Paraaortic lymph node (tissue), 1 donor: ENCODE measurements around a stretch of chr14.

GRCh38 chr14:102545406-102546292, 36.1 kb upstream of the ANKRD9 start:
- PRO-cap = no peak

DNA sequence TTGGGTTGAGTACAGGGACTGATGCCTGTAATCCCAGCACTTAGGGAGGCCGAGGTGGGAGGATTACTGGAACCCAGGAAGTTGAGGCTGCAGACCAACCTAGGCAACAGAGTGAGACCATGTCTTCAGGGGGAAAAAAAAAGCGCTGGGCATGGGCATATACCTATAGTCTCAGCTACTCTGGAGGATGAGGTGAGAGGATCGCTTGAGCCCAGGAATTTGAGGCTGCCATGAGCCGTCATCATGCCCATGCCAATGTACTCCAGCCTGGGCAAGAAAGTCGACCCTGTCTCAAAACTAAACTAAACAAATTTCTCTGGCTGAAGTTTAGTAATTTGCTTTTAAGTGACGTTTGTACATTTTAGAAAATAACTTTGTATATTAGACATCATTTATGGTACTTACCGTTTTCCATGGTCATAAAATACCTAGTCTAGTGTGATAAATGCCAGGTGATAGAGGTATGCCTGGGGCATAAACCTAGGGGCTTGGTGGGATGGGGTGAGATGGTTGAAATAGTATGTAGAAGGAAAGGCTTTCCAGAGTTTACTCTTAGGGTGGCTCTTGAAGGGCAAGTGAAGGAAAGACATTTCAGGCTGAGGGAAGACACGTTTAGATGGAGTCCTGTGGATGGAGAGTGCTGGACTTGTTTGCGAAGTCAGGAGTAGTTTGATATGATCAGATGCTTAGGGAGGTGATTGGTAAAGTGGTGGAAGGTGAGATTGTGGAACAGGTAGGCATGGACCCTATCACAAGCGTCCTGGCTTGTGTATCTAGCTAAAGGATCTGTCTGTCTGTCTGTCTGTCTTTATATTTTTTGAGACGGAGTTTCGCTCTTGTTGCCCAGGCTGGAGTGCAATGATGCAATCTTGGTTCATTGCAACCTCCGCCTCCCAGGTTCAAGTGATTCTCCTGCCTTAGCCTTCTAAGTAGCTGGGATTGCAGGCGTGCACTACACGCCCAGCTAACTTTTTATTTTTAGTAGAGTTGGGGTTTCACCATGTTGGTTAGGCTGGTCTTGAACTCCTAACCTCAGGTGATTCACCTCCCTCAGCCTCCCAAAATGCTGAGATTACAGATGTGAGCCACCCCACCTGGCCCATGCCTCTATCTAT, 26.2 kb downstream of the RCOR1 start:
- PRO-cap = no peak

- PRO-cap = no peak
Measured at GRCh38 chr14:102707222-102707550, 70.1 kb upstream of the TRAF3 start.

DNA sequence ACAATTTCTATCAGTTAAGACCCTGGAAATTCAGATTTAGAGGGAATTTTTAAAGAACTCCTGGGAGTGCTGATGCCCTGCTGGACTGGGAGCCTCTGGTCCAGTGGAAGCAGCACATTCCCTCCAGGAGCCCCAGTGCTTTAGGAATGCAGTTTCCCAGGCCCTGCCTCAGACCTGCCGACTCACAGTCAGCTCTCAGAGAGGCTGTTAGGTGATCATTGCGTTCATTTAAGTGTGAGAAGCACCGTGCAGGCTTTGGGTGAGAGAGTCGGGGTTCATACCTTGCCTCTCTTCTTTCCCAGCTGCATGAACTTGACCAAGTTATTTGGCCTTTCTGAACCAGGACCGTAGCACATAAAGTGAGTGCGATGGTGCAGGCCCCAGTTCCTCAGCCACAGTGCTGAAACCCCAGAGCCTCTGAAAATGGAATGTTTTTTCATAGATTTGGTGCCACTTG, 22.9 kb downstream of the TRAF3 start:
- PRO-cap = no peak

- PRO-cap = unidirectional peak, minus-strand start at chr14:102805759
Measured at GRCh38 chr14:102805290-102806135, 28.3 kb downstream of the TRAF3 start.

DNA sequence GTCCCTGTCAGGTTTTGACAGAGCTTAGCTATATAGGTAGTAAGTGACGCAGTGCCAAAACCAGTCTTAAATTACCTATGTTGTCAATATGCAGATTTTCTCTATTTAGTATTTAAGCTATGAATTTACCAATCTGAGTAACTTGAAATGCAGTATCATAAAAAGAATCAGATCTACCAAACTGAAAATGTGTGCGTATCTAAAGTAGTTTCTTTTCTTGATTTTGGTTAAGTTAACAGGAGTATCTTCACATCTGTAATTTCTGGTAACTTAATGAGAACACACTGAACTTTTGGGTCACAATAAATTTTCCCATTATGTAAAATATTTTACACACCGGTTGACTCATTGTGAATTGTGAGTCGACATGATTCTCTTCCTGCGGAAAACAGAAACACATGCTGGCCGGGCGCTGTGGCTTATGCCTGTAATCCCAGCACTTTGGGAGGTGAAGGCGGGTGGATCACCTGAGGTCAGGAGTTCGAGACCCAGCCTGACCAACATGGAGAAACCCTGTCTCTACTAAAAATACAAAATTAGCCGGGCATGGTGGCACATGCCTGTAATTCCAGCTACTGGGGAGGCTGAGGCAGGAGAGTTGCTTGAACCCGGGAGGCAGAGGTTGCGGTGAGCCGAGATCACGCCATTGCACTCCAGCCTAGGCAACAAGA, 45.2 kb downstream of the TRAF3 start:
- PRO-cap = no peak

- PRO-cap = no peak
Measured at GRCh38 chr14:102913261-102913874, 9.1 kb upstream of the AMN start.

GRCh38 chr14:102930542-102931715, 8.5 kb downstream of the AMN start:
- PRO-cap = no peak

- PRO-cap = no peak
Measured at GRCh38 chr14:103058070-103058336, 654 bp upstream of the CDC42BPB start.

DNA sequence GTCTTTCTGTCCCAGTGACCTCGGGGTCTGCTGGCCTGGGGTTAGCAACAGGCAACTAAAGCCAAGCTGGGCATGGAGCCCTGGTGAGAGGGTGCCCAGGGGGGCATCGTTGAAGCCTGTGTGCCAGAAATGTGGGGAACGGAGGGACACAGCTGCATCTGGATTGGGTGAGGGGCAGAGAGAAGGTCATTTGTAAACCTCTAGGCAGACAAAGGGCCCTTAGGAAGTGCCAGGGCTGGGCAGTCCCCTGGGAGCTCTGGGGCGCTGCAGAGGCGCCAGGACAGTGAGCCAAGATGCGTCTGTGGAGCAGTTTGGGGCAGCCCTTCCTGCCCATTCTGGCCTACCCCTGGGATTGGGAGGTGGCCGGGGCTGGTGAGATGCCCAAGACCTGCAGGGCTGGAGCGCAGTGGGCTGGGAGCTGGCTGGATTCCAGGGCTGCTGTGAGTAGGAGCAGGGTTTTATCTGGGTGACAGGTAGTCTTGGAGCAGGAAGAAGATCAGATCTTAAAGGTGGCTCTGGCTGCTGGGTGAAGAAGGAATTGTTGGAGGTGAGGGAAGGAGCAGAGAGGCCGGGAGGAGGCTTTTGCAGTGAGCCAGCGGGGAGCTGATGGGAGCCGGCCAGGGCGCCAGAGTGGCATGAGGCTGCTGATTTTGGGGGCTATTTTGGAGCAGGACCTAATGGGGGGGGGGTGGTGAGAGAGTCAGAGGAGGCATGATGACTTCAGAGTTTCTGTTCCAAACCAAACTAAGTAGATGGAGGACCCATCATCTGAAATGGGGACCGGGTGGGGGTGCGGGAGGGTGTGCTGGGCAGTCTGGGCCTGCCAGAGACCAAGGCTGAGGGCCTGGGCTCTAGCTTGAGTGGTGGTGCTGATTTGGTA, 5.8 kb downstream of the TNFAIP2 start:
- PRO-cap = no peak

- PRO-cap = no peak
Measured at GRCh38 chr14:103186896-103187709, 63.8 kb downstream of the TNFAIP2 start.

DNA sequence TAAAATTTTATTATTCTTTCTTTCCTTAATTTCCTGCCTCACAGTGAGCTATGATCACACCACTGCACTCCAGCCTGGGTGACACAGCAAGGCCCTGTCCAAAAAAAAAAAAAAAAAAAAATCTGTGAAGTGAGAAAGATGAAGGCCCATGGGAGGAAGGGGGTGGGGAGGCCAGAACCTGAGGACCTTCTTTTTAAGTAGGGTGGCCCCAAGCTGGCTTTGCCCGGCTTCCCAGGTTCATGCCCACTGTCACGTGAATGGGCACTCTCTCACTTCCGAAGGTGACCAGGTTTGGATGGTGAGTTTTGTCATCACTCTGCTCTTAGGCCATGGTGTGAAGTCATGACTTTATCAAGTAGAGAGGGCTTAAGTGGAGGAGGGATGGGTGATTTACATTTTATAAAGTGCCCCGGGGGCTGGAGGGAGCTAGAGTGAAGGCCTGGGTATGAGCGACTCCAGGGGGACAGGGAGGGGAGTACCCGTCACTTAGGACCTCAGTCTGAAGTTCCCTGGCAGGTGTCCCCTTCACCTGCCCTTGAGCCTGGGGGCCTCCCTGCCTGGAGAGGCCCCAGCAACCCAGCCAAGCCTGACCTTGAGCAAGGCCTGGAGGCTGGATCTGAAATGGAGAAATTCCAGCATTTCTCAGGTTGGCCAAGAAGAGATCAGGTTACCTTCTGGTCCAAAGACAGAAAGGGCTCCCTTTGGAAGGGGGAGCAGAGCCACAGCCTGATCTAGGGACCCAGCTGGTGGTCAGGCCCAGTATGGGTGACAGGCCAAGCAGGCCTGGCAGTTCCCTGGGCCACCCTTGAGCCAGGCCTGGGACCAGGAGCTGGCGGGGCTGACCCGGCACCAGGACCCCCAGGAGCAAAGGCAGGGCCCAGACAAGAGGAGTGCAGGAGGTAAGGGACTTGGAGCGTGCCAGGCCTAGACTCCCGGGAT, 82.5 kb downstream of the TNFAIP2 start:
- PRO-cap = no peak

DNA sequence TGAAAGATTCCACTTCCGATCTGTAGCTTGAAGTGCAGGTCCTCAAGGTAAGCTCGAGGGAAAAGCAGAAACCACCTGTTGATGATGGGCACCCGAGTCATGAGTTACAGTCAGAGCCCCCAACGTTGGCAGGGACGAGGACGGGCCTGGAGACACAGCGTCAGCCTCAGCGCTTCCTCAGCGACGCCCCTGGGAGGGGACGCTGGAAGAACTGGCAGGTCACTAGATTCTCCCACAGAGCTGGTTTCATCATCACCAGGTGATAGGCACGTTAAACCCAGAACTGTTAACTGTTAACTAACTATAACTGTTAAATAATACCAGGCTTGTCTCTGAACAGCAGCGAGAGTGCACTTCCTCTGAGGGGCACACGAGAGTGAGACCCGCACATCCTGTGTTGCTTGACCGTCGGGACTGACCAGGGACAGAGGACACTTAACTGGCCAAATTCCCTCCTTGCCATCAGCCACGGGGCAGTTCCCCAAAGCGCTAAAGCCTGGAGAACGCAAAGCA, 101.9 kb downstream of the TNFAIP2 start:
- PRO-cap = no peak

DNA sequence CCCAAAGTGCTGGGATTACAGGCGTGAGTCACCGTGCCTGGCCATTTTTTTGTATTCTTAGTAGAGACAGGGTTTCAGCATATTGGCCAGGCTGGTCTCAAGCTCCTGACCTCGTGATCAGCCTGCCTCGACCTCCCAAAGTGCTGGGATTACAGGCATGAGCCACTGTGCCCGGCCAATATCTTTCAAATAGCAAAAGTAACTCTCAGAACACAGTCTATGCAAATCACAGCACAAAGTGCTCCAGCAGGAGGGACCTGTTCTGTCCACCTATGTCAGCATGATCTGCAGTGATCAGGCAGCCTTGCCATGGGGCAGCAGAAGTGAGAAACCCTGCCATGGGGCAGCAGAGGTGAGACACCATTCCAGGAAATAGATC, 78.6 kb upstream of the EIF5 start:
- PRO-cap = no peak

DNA sequence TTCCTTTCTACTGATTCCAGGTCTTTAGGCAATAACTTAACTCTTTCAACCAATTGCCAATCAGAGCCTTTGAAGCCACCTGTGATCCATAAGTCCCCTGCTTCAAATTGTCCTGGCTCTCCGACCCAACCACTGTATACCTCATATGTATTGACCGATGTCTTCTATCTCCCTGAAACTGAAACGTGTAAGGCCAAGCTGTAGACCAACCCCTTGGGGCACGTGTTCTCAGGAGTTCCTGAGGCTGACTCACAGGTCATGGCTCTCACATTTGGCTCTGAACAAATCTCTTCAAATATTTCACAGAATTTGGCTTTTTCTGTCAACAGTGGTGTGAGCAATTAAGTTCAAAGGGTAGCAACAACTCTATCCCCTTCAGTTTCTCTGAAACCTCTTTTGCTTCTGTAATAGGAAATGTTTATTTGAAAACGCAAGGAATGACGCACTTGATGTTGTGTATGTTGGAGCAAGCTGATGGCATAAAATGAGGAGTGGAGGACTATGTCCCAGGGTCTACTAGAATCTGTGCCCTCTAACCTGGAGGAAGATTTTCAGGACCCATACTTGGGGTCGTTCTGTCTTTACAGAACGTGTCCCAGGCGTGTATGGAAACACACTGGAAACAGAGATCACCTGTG, 49.1 kb upstream of the EIF5 start:
- PRO-cap = no peak

DNA sequence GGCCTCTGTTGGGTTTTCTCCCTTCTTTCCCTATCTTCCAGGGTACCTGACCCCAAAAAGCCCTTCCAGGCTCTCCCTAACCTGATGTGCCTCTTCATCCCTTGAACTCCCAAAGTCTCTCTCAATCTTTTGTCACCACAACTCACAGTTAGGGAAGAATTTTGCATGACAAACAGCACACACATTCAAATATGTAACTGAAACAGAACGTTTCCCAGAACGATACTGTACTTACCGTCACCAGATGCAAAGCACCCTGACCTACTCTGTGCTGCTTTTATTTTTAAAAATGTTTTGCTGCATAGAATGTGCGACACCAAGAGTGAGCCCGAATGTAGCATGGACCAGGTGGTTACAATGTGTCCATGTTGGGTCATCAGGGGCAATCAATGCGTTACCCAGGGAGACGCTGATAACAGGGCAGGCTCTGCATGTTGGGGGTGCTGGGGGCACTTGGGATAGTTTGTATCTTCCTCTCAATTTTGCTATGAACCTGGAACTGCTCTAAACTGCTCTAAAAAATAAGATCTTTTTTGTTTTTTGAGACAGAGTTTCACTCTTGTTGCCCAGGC, 14.6 kb upstream of the EIF5 start:
- PRO-cap = unidirectional peak, minus-strand start at position 123 of the sequence

- PRO-cap = bidirectional peak, plus-strand start at chr14:103334839, minus-strand start at chr14:103334806
Measured at GRCh38 chr14:103334720-103335784, 1.0 kb downstream of the EIF5 start.

DNA sequence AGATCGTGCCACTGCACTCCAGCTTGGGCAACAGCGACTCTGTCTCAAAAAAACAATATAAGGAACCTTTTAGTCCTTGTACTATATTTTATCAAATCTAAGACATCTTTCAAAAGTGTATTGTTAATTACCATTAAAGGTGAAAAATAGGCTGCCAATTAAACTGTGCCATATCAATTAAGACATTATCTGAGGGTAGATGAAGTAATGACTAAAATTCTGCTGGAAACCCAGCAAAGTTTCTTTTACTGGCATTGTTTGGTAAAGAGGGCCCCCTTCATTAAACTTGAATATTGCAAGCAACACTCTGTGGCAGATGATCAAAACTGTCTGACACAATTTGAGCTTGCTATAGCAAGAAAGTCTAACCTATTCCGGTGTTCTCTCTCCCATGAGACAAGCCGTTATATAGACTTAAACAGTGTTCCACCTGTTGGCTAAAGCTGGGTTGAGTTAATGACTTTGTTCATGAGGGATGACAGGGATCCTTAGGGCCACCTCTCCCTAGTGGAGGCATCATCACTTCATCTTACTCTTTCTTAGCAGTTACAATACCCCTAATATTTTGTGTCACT, 3.6 kb downstream of the EIF5 start:
- PRO-cap = no peak

DNA sequence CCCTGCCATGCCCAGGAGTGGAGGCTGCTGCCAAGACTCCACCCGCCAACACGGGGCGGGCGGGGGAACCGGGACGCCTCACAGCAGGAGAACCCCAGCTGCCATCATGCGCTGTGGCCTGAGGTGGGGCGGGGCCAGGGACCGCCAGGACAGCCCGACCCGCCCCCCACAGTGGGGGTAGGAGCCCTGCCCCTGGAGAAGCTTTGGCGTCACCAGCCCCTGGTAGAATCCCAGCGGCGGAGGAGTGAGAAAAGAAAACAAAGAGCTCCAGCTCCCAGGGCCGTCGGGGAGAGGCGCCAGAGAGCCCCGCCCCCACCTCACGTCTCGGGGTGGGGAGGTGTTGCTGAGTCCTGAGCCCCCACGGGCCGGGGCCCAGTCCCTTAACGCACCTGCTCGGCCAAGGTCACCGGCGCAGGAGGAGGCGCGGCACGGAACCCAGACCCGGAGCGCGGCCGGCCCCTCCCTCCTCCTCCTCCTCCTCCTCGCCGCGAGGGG, 1.9 kb downstream of the CKB start:
- PRO-cap = no peak

DNA sequence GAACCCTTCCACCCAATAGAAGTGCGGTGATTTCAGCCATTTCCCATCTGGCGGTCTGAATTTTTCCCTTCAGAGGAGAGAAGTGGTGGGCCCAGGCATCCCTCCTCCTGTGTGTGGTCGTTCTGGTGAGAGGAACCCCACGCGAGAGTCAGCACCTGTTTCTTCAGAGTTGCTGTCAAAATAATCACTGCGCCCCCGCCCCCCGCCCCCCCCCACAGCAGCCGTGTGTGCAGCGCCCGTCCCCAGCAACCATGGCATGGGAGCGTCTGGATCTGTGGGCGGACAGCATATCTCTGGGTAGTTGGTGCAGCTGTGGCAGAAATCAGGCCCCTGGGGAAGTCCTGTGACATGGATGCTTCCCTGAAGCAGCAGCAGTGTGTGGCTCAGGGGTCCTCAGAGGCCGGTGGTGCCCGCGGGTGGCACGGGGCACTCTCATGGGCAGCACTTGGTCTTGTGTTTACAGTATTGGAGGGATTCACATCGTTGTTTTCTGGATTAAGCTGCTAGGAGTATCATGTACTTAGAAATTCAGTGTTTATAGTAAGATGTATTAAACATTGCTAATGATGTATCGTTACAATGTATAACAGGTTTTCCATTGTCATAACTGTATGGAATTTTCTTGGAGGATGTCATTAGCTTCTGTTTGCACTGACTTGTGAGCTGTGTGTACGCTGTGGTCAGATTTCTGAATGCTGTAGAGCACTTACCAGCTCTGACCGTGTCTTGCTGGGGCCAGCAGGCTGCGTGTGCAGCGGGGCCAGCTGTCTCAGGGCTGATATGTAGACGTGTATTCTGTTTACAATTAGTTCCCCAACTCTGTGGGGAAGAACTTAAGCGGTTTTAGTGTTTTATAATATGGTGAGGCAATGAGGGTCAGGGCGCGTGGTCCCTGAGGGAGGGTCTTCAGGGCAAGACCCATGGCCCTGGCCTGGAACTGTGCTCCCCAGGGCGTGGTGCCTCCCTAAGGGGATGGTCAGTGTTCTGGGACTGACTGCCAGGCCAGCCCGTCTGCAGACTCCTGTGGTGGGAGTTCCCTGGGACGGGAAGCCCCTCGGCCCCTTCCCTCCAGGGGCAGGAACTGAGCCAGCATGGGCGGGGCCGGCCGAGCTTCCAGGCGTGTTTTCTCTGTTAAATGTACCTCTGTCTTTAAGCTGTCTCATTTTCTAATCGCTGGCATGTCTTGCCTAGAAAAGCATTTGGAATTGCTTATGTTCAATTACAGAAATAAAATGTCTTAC, 18.9 kb downstream of the XRCC3 start:
- PRO-cap = no peak